Hair follicular keratinocyte (primary cell): ENCODE measurements around a stretch of chr22.

DNA sequence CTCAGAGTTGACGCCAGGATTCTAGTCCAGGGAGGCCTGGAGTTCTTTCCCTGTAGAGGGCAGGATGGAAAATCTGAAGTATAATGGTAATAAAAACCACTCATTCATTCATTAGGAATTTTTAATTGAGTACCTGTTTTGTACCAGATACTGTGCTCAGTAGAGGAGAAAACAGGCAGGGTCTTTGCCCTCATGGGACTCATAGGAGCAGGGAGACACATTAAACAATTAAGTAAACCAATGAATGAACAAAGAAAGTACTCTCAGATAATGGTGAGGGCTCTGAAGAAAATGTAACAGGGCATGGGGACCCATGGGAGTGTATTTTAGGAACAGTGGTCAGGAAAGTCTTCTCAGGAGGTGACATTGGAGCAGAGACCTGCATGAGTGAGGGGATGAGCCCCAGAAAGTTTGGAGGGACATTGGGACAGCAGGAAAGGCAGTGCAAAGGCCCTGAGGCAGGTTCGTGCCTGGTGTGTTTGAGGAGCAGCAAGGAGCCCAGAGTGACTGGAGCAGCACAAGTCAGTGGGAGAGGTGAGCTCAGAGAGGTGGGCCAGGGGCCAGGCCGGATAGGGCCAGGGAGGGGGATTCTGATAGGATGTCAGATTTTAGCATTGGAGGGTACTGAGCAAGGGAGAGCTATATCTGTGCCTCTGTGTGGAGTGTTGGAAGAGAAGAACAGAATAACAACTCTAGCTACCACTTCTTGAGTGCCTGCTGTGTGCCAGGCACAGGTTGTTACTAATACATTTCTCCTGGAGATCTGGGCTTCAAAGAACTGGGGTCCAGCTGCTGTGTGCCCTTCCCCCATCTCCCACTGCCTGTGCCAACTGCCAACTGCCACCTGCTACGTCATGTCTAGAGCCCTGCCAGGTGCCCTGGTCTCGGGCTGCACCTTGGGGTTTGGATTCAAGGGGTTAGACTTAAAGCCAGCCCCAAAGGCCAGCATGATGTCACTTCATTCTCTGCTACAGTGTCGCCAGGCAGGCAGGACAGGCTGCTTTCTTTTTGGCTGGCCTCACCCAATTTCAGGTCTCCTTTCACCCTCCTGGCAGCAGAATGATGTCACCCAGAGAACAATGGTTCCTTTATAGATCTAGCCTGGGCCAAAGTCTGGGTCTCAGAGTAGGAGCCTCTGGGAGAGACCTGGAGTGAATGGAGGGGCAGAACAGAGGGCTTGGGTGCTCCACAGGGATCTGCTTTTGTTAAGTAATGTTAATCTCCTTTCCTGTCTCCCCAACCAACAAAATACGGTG lies 79.9 kb upstream of the CRYBB3 start:
- RAMPAGE, long total RNA = no peak

DNA sequence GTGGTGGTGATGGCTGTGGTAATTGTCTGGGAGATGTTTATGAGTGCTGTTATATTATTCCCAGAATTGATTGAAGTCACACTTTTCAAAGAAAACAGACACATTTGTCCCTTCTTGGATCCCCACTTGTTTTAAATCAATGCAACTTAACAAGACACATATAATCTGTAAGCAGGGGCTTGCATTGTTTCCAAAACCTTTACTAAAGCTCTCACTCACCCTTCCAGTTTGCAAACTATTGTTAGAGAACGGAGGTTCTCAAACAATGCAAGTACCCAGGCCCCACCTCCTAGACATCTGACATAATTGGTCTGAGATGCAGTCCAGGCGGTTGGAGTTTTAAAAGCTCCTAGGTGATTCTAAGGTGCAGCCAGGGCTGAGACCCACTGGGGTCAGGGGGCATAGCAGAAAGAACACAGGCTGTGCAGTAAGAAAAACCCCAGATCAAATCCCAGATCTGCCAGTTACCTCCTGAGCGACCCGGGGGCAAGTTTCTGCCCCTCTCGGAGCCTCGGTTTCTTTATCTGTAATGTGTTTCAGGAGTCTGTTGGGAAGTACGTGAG lies 67.6 kb upstream of the CRYBB3 start:
- RAMPAGE, long total RNA = no peak

- RAMPAGE, long total RNA = no peak
These were observed 37.5 kb upstream of the CRYBB3 start for GRCh38 chr22:25162123-25162560.

DNA sequence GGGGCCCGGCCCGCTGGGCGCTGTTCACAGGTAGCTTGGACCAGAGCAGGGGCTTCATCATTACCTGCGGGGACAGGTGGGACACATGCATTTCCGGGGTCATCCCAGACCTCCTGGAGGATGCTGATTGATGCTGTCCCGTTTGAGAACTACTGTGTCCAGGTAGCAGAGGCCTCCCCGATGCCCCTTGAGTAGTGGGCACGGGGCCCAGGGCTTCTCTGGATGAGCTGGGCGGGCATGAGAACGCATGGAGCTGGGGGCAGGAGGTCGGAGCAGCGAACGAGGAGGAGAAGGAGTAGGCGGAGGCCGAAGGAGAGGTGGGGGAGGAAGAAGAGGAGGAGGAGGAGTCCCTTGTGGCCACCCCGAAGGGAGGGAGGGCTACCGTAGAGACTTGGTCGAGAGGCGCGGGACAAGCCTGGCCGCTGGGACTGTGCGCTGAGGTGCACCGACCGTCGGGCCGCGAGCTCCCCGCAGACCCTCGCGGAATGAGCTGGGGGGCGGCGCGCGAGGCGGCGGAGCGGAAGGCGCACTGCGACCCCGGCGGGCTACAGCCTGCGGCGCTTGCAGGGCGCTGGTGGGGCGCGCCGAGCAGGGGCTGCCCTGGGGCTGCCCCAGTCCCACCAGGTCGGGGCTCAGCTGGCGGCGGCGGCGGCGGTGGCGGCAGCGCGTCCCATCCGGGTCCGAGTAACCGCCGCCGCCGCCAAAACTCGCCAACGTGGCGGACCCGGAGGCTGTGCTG lies 63.0 kb downstream of the CRYBB2 start:
- RAMPAGE, long total RNA = no peak

DNA sequence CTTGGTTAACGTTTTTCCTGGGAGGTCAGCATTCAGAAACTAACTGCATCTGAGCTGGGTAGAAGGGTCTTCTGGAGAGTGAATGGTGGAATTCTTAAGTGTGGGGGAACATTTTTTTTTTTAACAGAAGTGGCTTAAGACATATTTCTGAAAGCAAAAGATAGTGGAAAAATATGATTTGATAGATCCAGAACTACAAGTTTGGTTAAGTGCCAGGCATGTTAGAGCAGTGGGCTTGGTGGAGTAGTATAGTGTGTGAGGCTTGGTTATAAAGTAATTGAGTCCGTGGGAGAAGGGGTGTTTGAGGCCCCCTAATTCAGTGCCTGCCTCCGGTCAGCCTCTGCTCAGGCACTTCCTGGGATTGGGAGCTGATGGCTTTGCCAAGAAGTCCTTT lies 66.6 kb upstream of the MYO18B start:
- RAMPAGE, long total RNA = no peak

GRCh38 chr22:25697835-25698327 lies 44.1 kb upstream of the MYO18B start:
- RAMPAGE, long total RNA = no peak

GRCh38 chr22:25743394-25744057 lies 1.5 kb downstream of the MYO18B start:
- RAMPAGE, long total RNA = no peak

DNA sequence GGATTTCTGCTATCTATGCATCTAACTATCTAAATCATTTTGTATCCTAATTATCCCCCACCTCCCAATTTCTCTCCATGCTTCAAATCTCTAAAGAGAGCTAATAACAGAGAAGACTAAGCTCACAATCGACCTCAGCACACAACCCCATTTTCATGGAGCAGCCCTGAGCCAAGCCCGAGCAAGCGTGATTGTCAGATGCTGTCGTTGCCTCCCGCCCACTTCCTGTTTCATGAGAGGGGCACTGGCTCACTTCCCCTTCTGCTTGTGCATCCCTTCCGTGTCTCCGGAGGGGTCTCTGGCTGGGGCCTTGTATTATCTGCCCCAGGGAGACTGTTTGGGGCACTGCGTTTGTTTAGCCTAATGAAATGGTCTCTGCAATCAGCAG lies 181.4 kb upstream of the SEZ6L start:
- RAMPAGE, long total RNA = no peak

DNA sequence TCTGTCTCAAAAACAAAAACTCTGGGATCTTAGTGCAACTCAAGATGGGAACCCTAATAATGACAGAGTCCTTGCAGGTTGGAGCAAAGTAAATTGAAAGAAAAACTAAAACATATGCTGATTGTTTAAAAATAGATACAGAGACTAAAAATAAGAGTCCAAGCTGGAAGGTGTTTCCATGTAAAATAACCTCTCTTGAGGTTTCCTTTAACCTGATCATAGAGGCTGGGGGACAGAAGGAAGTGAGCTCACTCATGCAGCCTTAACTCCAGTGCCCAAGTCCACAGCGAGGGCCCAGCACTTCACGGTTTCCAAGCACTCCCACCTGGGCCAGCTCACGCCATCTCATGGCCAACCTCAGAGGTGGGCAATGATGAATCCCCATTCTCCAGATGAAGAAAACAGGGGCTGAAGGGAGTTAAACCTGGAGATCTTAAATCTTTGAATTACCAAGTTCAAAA lies 14.8 kb upstream of the TFIP11 start:
- RAMPAGE, long total RNA = no peak

GRCh38 chr22:26528338-26528879 lies 16.1 kb upstream of the TFIP11 start:
- RAMPAGE, long total RNA = no peak

GRCh38 chr22:26555456-26555813 lies 34.5 kb downstream of the TPST2 start:
- RAMPAGE, long total RNA = no peak

GRCh38 chr22:26559769-26560579 lies 30.0 kb downstream of the TPST2 start:
- RAMPAGE, long total RNA = no peak

DNA sequence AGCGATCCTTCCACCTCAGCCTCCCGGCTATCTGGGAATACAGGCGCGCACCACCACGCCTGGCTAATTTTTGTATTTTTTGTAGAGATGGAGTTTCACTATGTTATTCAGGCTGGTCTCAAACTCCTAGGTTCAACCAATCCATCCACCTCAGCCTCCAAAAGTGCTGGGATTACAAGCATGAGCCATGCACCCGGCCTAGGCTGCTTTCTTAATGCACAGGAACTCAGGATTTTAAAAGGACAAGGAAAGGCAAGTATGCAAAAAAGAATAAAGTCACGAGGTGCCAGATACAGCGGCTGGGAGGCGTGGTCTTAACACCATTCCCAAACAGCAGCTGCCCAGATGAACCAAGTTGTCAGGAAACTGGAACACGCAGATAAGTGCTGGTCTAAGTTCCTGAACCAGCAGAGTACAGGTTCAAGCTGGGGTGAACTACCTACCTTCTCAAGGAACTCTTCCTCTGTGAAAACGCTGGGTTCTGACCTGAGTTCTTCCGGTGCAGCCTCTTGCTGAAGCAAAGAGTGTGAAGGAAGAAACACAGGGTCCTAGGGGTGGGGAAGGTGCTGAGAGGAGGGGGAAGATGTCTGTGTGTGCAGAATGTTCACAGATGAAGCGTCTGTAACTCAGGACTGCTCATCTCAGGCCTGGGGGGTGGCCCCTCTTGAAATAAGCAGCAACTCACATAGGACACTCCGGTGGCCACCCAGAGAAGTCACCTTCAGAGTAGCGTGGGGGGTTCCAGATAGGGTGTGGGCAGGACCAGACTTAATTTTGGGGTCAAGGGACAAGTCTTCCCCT lies 3.4 kb downstream of the TPST2 start:
- RAMPAGE, long total RNA = no peak

- RAMPAGE, long total RNA = no peak
These were observed 21.8 kb downstream of the CRYBA4 start for GRCh38 chr22:26643543-26643973.

DNA sequence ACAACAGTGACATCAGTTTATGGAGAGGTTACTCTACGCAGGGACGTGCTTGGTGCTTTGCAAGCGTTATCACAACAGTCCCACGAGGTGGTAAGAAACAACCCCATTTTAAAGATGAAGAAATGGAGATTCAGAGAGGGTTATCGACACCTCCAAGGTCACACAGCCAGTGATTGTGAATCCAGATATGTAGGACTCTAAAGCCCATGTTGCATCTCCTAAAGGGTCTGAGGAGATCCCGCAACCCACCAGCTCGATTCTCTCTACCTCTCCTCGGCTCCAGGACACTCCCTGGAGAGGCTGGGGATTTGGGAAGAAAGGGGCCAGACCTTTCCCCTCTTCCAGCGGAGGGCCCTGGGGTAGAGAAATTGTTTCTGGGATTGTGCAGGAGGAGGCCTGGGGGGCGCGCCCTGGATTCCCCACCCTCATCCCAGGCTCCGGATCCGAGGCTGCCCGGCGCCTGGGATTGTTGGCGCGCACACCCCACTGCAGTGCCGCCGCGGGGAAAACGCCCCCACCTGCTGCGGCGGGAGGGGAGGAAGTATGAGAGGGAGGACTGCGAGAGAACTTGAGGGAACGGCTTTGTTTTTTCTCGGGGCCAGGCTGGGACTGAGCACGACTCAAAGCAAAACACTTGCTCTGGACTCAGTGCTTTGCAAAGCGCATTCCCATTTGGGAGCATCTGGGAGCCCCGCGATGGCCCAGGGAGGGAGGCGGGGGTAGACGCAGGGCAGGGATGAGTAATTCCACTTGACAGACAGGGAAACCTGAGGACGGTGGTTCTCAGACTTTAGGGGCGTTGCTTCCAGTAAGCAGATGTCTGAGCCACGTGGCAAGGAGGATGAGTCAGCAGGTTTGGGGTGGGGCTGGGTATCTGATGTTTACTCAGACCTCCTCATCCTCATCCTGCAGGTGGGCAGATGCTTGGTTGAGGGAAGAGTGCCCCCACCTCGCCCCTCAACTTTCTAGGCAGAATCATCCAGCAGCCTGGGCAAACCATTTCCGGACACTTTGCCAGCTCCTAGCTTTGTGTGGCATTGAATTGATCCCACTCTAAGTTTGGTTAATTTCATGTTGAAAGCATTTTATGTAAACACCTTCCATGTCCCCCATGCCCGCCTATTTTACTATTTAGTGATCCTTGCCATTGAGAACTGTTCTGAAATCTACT lies 36.9 kb downstream of the CRYBA4 start:
- RAMPAGE, long total RNA = no peak

DNA sequence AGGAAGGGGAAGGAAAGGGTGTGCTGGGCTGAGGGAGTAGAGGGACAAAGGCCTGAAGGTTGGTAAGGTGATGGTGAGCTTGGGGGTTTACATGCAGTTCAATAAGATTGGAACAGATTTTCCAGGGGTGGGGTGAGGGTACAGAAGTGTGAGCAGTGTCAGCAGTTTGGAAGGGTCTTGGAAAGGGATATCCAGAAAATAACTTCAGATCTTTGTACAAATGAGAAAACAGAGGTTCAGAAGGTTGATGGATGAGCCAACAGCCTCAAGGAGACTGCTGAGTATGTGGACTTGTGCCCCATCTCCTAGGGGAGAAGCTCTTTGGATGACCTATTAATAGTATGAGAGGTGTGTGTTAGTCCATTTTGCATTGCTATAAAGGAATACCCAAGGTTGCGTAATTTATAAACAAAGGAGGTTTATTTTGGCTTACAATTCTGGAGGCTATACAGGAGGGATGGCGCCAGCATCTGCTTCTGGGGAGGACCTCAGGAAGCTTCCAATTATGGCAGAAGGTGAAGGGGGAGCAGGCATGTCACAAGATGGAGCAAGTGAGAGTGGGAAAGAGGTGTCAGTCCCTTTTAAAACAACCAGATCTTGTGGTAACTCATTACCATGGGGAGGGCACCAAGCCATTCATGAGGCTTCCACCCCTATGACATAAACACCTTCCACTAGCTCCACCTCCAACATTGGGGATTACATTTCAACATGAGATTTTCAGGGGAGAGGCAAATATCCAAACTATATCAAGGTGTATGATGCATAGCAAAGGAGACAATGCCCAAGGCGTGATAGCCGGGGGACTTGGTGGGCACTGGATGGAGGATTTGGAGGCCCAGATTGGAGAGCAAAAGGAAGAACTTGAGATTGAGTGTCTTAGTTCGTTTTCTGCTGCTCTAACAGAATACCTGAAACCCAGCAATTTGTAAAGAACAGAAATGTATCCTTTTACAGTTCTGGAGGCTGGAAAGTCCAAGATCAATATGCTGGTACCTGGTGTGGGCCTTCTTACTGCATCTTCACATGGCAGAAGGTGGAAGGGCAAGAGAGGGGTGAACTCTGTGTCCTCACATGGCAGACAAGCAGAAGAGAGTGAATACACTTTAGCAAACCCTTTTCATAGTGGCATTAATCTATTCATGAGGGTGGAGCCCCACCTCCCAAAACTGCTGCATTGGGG lies 105.5 kb downstream of the CRYBA4 start:
- RAMPAGE, long total RNA = no peak

- RAMPAGE, long total RNA = no peak
These were observed 280.9 kb downstream of the CRYBA4 start for GRCh38 chr22:26902602-26903185.

- RAMPAGE, long total RNA = no peak
These were observed 494.2 kb downstream of the CRYBA4 start for GRCh38 chr22:27116080-27116294.

DNA sequence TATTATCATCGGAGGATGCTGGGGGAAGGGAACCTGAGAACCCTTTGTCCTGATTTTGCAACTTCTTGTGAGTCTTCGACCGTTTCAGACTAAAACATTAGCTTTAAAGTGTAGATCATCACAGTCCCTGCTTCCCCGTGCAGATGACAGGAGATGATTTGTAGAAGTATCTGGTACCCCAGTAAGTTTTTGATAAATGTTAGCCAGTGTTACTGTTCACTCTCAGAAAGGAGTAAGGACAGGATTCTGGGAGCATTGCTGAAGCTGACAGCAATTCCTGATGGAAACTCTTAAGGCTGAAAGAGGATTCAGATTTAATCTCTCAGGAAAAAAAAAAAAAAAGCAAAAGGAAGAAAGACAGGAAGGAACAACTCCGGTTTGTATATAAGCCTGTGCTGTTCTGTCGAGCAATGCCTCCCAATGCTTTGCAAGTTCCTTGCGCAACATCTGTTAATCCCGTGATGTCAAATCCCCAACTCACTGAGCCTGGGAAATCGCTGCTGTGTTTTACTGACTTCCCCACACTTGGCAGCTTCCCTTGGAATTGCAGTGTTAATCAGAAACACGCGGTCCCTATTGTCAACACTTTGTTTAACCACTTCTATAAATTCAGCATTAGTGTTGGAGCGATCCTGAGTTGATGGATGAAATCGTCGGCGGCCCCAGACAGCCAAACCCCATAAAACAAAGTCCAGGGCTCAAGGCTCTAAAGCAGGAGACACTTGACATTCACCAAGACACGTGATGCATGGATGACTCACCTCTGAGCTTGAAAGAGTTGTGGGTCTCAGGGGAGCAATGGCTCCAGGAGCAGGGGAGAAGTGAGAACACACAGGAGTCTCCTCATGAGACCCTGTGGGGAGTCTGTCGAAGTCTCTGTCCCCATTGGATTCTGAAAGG lies 589.1 kb downstream of the MN1 start:
- RAMPAGE, long total RNA = no peak

DNA sequence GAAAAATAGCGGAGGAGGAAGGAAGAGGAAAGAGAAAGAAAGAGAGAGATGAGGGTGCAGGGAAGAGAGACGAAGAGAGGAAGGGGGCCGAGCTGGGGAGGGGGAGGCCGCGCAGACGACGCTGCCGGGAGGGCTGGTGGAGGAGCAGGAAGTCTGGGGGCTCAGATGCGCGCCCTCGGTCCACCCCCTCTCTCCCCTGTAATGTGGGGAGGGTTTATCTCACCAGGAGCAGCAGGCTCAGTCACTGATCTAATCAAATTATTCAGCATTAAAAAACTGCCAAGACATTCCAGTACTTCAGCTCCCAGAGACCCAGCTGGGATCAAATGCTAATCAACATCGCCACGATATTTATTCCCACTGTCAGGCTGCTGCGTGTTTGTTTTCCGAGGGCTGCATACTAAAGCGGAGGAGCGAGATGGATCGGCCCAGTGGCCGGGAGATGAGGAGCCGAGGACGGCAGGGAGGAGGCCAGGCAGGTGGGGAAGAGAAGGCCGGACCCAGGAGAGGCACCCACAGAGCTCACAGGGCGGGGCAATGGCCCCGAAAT lies 502.4 kb downstream of the MN1 start:
- RAMPAGE, long total RNA = no peak